Measurements from ENCODE around the genes GRIP1 and IL26.

DNA sequence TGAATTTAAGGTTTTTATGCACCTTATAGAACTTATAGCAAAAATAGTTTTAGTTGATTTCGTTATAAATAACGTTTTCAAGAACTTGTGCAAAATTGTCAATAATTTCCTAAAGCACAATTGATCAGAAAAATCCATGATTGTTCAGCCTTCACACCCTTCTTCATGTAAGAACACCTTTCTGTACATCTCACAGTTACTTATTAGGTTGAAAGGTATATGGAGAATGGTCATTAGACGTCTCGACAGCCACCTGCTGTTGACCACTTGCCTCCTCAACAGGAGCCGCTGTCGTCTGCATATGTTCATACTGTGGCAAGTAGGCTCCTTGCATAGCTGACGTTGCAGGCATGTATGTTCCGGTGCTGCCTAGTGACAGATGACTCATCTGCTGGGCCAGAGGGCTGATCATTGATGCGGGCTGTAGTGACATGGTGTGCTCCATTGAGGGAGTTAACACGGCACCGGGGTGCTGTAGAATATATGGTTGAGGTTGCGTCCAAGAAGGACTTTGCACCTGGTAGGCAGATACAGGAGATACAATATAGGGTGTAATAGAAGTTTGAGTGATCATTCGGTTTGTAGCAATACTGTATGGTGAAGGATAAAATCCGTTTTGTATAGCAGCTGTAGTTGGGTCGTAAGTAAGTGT is 45.0 kb downstream of the IRAK3 start:
- PRO-cap: no peak

- PRO-cap: no peak
Observed at GRCh38 chr12:66238116-66238867, 49.3 kb downstream of the IRAK3 start.

- PRO-cap: no peak
Observed at GRCh38 chr12:66445144-66445642, 142.9 kb downstream of the HELB start.

GRCh38 chr12:66678785-66679452 is at the start of gene GRIP1:
Gene GRIP1 (minus strand): TSS chr12:66679076.
- PRO-cap: no peak

- PRO-cap: no peak
Observed at GRCh38 chr12:68225530-68226005, at the start of gene IL26. Gene IL26 (minus strand): TSS chr12:68225810.

DNA sequence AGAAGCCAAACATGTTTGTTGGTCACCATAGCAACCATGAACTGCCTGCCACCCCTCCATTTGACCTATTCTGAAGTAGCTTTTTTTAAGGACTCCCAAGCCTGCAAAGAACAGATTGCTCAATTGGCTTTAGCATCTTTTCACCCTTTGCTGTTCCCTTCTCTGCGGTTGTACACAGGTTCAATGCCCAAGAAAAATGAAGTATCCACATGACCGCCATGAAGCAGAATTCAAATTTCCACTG is 35.9 kb upstream of the MDM1 start:
- PRO-cap: no peak

DNA sequence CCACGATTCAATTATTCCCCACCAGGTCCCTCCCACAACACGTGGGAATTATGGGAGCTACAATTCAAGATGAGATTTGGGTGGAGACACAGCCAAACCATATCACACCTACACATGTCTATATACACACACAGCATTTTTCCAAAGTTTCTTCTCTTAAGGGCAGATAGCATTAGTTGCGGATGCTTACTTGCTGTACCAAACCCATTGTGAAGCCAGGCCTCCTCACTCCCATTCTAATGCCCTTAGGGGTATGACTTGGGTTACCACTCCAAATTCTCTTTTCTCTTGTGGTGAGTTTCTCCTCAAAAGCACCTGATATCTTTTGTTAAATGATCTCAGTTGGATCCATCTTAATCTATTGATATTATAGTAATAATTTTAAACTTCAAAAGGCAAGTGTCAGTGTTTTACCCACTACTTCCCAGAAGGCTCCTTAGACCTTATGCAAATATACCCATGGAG is 104.0 kb upstream of the RAP1B start:
- PRO-cap: no peak

DNA sequence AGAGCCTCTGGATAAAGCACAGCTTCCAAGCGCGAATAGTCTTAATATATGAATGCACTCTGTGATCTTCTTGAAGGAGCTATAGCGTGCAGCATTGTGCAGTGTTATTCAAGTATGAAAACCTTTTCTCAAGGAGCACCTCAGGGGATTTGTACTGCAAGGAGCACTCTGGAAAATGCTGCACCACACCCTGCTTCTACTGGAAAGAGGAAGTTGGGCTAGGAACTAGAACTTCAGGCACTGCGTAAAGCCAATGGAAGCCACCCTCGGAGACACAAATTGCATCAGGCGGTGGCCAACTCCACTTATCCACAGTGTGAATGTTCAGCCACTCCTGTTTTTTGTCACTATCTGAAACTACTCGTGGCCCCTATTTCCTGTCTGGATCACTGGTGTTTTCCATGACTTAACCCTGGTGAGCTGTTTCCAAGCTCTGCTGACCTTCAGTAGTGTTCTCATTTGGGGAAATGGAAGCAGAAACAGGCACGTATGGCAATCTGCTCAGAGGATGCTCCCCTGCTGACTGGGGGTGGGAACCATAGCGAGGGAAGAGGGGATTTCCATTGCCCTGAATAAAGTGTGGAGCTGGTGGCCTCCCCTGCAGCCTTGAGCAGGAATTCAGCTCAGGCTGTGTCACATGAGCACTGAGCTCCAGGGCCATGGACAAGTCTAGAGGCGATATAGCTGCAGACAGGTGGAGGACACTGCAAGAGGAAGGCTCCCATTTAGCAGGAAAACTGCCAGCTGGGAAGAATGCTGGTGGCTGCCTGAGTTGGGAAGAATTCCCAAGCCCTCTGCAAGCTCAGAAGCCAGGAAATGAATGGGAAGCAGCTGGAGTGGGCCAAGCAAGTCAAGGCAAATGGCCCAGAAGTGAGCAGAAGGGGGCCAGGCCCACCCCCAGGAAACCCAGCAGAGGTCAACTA is 50.6 kb upstream of the RAP1B start:
- PRO-cap: no peak

DNA sequence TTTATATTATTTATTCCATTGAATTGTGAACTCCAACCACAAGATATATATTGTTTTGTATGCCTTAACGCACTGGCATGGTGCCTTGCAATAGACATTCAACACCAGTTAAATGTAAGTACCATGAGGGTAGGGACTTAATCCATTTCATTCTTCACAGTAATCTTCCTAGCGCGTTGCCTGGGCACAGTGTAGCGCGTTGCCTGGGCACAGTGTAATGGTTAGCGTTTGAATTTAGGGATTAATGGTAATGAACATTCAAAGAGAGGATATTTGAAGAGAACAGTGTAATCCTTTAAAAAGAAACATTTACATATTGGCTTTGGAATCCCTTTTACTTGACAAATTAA is 2.8 kb downstream of the RAP1B start:
- PRO-cap: no peak

DNA sequence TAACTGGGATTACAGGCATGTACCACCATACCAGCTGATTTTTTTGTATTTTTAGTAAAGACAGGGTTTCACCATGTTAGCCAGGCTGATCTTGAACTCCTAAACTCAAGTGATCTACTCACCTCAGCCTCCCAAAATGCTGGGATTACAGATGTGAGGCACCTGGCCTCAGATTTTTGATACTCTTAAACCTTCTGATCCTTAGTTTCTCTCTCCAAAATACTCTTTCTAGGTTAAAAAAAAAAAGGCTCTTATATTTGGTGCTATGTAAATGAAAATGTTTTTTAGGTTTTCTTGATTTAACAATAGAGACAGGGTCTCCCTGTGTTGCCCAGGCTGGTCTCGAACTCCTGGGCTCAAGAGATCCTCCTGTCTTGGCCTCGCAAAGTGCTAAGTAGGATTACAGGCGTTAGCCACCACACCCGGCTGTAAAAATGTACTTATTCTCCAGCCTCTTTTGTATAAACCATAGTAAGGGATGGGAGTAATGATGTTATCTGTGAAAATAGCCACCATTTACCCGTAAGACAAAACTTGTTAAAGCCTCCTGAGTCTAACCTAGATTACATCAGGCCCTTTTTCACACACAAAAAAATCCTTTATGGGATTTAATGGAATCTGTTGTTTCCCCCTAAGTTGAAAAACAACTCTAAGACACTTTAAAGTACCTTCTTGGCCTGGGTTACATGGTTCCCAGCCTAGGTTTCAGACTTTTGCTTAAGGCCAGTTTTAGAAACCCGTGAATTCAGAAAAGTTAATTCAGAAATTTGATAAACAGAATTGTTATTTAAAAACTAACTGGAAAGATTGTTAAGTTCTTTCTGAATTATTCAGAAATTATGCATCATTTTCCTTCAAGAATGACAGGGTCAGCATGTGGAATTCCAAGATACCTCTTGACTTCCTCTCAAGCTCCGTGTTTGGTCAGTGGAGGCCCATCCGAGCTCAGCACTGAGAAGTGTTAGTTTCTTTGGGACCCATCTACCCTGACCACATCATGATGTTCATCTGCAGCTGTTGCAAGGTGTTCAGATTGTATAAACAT is 33.3 kb downstream of the MDM2 start:
- PRO-cap: no peak

DNA sequence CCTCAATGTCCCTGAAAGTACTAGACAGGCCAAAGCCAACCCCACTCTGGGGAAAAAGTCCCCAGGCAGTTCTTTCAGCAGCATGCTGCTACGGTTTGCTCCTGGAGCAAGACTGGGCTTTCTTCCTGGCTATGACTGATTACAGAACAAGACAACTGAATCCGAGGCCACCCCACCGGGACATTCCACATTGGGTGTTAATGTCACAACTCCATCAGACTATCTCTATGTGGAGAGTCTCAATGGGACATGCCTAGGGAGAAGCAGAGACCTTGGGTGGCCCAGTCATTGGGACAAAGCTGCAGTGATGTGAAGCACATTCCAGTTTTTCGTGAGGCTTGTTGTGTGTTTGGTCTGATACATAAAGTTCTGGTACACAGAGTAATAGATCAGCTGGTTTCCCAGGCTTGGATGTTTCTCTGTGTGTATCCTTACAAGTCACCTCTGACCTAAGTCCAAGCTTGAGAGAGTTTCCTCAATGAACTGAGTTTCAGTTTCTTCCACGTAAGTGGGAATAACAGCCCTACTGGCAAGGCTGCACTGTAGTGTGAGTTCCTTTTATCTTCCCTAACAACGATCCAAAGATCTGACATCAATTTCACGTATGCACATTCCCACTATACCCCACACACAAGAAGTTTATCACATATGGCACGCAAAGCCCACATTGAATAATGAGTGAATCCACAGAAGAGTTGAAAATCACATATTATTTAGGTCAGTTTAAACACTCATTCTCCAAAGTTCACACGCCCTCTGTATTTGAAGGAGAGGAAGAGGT is 42.2 kb downstream of the CPM start:
- PRO-cap: no peak

- PRO-cap: no peak
Observed at GRCh38 chr12:69006948-69008310, 74.5 kb upstream of the CPM start.

DNA sequence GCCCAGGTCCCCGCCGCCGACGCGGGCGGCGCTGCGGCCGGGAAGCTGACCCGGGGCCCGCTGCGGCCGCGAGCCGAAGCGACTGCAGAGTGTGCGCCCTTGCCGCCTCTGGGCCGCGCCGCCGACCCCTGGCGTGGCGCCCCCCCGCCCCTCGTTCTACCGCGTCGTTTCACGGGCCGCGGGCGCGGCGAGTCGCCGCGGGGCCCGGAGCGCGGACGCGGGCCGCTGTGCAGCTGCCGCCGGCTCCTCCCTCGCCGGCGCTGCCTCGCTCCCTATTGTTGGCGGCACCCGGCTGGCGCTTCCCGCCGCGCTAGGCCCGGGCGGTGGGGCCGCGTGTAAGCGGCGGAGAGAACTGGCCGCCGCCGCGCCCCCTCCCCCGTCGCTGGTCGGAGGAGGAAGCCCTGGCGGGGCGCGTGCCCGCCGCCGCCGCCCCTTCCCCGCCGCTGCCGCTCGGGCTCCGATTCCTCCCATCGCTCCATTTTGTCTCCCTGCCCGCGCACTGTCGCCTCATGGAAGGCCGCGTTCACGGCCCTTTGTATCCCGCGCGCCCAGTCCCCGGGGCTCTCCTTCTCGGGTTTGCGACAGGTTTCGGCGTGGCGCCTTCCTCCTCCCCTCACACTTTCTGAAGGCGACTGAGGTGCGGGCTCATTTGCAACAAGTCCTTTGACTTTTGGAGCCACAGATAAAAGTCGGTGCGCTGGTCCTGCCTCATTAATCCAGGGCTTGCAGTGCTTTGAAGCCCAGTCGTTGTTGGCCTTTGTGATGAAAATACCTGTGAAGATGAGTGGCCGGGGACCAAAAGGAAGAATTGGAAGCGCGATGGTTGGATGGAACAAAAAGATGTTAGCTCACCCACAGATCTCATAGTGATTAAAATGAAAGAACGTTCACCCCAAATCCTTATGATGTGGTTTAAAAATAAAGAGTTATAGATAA is 616 bp downstream of the CPSF6 start:
- PRO-cap: bidirectional peak, plus-strand start at position 379 of the sequence, minus-strand start at position 384 of the sequence; unidirectional peak, minus-strand start at position 535 of the sequence; unidirectional peak, minus-strand start at position 624 of the sequence

DNA sequence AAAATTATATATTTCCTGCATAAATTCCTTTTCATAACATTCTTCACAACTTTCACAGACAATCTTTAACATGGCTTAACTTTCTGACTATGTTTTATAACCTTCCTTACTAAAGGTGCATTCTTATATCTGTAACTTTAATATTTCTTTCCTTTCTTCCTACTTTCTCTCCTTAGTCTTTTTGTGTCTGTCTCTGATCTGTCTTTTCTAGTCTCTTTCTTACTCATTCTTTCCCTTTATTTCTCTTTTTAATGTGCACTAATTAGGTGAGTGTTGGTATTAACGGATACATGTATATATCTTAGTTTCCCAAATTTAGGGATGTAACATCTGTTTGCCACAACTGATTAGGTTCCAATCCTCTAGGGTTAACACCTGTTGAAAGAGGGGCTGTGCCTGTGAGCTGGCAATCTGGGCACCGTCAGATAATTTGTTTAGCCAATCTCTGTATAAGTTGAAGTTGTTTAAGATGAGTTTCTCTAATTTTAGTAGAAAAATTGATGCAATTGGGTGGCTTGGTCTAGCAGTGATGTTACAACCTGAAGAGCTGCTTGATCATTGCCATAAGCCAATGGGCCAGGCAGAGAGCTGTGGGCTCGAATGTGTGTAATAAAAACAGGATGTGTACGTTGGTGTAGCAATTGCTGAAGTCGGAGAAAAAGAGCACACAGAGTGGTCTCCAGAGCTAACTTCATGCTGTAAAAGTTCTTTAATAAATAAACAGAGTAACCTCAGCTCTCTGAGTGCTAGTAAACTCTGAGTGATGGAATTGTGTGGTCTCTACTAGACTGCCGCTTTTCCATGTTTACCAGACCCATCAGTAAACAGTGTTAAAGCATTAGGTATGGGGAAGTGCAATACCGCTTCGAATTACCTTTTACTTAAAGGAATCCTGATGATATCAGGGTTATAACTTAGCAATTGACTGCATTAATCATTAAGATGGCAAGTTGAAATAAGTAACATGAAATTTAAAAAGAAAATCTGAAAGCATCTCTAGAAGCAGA is 18.4 kb upstream of the LYZ start:
- PRO-cap: unidirectional peak, plus-strand start at position 640 of the sequence

DNA sequence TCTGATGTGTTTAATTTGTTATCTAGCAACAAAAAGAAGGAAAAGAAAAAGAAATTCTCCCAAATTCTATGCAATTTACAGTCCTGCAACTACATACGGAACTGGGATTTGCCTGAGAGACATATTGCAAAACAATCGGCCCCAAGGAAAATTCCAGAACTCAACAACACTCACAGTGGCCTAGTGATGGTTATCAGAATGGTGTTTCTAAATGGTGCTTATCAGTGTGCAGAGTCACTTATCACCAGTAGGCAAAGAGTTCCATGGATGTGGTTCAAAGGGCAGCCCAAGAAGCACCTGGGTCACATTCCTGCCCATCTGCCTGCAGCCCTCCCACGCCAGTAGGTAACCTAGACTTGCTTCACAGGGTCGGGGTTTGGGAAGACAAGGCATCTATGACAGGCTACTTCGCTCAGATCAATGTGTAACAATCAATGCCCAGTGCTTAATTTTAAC is 53.9 kb upstream of the FRS2 start:
- PRO-cap: no peak

DNA sequence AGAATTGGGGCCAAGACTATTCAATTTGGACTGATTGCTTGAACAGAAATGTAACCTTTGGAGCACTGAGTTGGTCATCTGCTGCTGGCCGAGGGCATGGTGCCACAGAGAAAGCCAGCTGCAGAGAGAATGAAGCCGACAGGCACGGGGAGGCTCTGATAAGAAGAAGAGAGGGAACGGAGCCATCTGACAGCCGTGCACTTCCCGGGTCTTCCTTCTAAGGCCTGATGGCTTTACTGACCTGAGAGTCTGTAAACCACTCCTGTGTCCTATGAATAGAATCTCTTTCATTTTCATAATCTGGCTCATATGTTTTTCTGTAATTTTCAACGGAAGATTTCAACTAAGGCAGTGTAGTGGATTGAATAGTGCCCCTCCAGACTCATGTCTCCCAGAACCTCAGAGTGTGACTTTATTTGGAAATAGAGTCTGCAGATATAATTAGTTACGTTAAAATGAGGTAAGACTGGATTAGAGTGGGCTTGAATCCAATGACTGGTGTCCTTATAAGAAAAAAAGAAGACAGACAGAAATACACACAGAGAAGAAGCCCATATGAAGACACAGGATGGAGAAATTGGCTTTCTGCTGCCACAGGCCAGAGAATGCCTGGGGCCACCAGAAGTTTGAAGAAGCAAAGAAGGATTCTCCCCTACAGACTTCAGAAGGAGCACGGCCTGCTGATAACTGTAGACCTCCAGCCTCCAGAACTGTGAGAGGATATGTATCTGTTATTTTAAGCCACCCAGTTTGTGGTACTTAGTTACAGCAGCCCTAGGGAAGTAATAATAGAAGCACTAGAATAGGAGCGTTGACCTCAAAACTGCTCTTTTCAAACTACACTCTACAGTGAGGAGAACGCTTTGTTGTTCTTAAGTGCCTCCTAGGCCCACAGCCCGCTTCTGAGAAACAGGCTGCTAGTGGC is 38.9 kb upstream of the FRS2 start:
- PRO-cap: no peak

- PRO-cap: no peak
Observed at GRCh38 chr12:69544010-69544183, 41.4 kb upstream of the CCT2 start.

GRCh38 chr12:69810718-69811271 is 14.2 kb upstream of the MYRFL start:
- PRO-cap: no peak

DNA sequence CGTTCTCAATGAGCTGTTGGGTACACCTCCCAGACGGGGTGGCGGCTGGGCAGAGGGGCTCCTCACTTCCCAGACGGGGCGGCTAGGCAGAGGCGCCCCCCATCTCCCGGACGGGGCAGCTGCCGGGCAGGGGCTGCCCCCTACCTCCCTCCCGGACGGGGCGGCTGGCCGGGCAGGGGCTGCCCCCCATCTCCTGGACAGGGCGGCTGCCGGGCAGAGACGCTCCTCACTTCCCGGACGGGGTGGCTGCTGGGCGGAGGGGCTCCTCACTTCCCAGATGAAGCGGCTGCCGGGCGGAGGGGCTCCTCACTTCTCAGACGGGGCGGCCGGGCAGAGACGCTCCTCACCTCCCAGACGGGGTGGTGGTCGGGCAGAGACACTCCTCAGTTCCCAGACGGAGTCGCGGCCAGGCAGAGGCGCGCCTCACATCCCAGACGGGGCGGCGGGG is 28.1 kb downstream of the MYRFL start:
- PRO-cap: no peak

GRCh38 chr12:70055505-70055846 is 187.8 kb upstream of the CNOT2 start:
- PRO-cap: no peak